Measurements from ENCODE around the genes TNFSF18, TEX50 and ANKRD45.

GRCh38 chr1:171595476-171595927 lies 26.5 kb upstream of the MYOCOS start:
- PRO-cap, result no peak

- PRO-cap, result no peak
Measured at GRCh38 chr1:172380730-172381374, 39.6 kb upstream of the C1orf105 start.

- PRO-cap, result no peak
Measured at GRCh38 chr1:172394012-172394963, 26.2 kb upstream of the C1orf105 start.

- PRO-cap, result no peak
Measured at GRCh38 chr1:172497280-172497725, 35.6 kb upstream of the SUCO start.

DNA sequence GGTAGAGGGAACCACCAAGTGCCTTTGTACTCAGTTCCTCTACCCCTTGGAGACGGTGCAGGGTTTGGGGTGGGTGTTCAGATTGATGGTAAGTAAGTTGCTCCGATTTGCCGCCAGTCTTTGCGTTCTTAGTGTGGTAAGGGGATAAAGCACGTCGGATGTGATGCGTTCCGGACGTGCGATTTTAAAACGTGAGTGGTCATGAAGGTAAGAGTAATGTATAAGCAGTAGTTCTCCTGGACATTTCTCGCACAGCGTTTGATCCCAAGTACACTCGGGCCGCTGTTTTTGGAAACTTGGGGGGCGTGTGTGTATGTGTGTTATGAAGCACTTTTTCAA lies 756 bp downstream of the SUCO start:
- PRO-cap, result unidirectional peak, minus-strand start at position 122 of the sequence

GRCh38 chr1:172537806-172538270 lies 4.9 kb downstream of the SUCO start:
- PRO-cap, result no peak

- PRO-cap, result no peak
Measured at GRCh38 chr1:172557063-172557999, 24.4 kb downstream of the SUCO start.

GRCh38 chr1:172697565-172698031 lies 38.7 kb downstream of the FASLG start:
- PRO-cap, result no peak

DNA sequence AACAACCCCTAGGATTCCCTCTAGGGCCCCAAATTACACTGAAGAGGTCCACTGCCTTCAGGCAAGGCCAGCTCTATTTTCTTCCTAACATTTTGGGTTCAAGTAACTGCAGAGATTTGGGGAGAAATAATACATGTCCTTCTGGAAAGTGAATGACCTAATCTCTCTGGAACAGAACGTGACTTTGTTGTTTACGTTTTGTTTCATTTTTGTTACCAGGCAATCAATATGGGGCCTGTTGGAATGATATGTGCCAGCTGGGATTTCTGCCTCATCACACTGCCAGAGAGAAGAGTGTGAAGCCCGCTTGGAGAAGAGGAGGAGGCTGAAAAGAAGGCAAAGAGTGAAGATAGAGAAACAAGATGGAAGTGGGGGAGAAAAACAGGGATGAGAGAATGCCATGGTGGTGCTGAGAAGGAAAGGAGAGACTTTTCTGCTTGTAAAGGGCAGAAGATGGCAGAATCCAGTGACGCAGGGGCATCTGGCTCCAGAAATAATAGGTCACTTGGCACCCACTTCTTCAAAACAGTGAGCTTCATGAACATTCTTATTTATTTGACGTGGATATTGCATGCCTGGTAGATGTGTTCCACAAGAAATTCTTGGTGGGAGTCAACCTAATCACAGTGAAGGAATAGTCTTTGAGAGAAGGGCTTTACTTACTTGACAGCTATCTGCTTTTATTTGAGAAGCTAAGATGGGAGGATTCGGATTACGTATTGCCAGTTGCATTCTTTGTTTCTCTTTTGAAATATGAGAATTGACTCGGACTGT lies 116.9 kb downstream of the FASLG start:
- PRO-cap, result no peak

DNA sequence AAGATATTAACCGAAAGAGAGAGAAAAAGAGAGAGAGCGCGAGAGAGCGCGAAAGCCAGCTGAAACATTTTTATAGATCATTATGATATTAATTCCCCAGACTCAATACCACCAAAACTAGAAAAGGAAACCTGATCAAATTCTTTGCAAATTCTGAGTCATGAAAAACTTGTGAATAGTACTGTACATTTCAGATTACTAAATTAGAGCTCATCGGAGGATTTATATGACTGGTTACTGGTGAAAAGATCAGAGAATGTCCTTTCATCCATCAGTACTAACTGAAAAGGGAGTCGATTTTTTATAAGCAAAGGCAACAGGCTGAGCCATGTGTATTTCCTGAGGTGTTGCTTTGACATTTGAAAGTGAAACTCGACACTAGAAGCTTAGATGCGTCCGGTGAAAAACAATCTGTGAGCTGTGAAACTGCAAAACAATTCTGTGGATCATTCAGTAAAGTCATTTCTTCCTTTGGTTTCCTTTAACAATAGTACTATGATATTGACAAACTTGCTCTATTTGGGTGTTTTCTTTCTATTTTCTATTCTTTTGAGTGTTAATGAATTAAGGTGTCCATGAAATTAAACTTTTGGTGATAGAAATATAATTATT lies 155.6 kb downstream of the TNFSF18 start:
- PRO-cap, result no peak

DNA sequence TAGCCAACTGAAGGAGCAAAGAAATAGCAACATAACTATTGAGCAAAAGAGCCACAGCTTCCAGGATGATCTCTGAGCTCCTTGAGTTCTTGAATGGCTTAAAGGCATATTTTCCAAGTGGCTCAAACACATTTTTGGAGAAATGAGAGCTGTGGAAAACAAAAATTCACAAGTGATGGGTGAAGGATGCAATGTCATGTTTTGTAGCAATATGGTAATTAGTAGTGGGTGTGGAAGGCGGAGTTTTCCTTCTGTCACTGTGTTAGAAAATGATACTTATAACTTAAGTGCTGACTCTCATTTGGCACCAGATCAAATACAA lies at the start of gene TNFSF18:
TNFSF18 (minus strand) TSS at position 177 of the 322 bp plus-strand sequence.
- PRO-cap, result no peak

DNA sequence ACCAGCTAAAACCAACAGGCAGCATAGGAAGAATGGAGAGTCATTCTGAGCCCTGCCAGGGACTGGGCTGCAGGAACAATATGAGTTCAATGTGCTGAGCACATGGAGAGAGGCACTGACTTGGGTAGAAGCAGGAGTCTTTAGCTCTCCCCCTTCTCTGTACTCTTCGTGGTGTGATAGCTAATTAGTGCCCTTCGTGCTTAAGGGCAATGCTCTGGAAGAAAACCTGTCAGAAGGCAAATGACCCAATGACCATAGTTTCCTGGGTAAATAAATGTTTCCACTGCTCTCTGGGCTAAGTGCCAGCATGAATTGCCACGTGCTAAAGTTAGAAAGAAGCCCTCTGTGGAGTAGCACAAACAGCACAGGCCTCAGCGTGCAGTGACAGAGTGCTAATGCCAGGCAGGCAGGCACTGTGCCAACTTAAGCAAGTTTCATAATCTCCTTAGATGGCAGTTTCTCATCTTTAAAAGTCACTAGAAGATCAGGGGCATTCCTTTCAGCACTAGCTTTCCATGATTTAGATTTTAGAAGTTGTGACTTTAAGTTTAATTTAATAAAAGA lies 16.6 kb downstream of the TNFSF4 start:
- PRO-cap, result no peak

DNA sequence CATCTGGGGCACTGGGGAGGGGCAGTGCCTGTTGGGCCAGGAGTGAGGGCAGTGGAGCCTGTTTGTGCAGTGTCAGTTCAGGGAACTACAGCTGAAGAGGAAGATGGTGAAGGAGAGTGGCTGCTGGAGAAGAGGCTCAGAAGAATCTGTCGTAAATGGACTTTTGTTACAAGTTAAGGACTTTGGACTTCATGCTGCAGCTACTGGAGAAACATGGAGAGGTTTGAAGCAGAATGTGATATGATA lies 3.2 kb upstream of the TNFSF4 start:
- PRO-cap, result no peak

GRCh38 chr1:173406418-173407303 lies 70.5 kb upstream of the PRDX6 start:
- PRO-cap, result no peak

DNA sequence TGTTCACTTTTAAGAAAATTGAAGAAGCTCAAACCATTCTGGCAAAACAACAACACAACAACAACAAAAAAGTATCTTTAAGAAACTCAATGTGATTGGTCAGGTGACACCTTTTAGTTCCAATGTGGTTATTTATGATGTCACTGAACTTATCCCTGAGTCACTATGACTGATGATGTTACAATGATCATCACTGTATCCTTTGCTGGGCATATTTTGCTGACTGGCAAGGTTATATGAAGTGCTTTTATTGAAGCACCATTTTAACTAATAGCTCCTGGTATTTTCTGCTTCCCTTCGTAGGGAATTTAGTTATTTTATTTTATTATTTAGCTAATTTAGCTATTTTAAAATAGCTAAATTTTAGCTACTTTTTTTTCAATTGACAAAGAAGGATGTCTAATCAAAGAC lies at the start of gene TEX50:
TEX50 (plus strand) TSS at position 212 of the 411 bp plus-strand sequence.
- PRO-cap, result no peak

DNA sequence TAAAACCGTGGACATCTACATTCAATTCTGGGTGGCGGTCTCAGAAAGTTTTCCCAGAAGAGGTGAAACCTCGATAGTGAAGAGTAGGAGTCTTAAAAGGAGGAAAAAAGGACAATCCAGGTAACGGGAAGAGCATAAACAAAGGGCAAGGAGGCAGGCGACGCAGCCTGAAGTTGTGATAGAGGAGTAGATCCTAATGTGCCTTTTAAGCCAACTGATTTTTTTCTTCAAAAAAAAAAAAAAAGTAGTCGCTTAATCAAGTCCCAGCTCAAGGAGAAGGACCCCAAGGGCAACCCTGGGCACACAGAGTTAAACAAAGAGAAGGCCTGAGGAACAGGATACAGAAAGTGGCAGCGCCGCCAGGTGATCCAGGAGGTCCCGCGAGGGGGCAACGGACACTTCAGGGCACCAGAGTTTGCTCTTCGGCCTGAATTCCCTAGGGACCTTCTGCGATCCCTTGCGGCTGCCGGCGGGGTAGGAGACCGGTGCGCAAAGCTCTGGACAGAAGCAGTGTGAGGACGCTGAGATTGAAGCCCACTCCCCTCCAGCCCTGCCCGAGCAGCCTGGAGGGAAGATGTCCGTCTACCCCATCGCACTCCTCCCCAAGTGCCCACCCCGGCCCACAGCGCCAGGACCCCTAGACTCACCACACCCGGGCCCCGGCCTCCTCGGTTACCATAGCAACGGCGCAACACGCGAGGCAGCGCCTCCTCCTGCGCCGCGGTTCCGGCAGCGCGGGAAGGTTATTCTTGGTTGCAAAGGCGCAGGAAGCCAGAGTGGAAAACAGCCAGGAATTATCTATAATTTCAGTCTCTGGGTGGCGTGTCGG lies at the start of gene ANKRD45:
ANKRD45 (minus strand) TSS at position 682 of the 829 bp plus-strand sequence.
- PRO-cap, result no peak

GRCh38 chr1:173726757-173727294 lies 12.0 kb downstream of the KLHL20 start:
- PRO-cap, result no peak

- PRO-cap, result bidirectional peak, plus-strand start at chr1:173868235, minus-strand start at chr1:173867991
Measured at GRCh38 chr1:173867936-173868132, 346 bp upstream of the ZBTB37 start.

DNA sequence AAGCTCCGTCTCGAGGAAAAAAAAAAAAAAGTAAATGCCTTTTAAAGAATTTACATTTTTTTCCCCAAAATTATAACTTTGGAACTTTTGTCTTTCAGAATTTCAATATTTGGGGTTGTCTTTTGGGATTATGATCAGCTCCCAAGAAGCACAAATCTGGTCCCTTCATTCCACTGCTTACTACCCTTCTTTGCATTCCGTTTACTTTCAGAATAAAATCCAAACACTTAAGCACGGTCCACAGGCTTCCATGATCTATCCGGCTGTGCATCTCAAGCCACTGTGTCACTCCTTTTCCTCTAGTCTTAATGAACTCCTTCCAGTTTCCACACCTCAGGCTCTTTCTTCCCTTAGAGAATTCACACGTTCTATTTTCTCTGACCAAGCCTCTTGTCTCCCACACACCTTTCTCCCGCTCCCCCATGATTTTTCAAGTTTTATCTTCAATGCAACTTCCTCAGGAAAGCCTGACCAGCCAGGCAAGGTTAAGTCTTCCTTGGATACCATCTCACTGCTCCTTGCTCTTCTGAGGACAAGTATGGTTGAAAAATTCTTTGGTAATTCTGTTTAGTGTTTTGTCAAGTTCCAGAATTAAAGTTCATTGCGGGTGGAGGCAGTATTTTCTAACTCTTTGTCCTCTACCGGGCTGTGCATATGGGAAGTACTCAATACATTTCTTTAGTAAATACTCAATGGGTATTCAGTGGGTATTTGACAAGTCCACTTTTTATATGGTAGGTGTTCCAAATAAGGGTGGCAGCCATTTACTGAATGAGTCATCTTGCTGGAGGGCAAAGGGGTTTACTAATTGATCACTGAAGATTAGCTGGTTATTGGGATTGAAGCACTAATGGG lies 11.6 kb upstream of the SERPINC1 start:
- PRO-cap, result no peak

DNA sequence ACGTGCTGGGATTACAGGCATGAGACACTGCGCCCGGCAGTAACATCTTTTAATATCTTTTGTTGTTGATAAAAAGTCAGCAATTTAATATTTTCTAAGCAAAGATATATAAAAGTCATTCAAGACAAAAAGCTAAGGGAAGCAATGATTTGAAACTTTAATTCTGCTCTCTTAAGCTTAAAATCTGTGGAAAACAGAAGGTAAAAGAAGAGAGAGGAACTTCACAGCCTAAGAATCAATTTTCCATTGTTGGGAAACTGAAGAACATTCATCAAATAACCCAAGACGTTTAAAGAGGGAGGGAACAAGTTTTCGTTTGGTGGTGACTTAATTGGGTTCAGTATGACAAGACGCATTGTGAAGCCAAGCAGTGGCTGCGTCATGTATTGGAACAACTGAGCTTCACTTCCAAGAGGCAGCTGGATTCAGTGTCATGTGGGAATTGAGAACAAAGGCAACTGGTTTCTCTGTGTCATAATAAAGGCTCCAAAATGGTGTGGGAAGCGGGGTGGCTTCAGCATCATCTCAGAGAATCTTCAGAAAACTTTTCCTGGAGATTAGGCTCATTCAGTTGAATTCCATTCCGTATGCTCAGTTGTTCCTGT lies 29.7 kb upstream of the RC3H1 start:
- PRO-cap, result unidirectional peak, plus-strand start at position 428 of the sequence; unidirectional peak, plus-strand start at position 489 of the sequence